ENCODE results near the gene RIPOR3.

- PRO-cap: no peak
- RAMPAGE, long total RNA, 2 experiments: no peak in any of the 2 experiments
These were observed 59.1 kb downstream of the CEBPB start for GRCh38 chr20:50249623-50250235.

DNA sequence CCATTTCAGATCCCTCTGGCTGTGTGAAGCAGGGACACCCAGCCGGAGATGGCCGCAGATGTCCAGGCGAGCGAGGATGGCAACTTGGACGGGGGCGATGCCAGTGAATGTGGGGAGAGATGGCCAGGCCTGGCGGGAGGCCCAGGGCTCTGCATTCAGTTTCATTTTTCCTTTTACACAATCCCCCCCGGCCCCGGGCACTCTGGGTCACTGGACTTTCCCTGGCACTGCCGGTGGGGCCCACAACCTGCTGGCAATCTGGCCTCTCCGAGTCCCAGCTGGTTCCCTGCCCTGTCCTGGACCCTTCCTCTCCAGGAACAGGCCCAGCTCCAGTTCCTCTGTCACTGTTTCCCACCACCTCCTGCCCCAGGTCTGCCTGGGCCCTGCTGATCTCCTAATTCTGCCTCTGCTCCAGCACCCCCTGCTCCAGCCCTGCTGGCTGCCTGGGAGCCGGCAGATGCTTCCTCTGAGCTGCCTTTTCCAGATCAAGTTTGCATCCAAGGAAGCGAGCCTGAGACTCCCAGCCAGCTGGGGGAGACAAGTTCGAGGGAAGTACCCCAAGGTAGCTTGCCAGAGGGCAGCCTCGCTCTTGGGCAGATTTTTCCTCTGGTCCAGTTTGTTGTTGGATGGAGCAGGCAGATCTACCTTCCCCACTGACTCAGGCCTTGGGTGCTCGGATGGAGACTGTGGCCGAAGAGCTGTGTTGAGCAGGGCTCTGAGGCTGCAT is 83.1 kb downstream of the CEBPB start:
- PRO-cap: no peak
- RAMPAGE, long total RNA, 2 experiments: no peak in any of the 2 experiments

DNA sequence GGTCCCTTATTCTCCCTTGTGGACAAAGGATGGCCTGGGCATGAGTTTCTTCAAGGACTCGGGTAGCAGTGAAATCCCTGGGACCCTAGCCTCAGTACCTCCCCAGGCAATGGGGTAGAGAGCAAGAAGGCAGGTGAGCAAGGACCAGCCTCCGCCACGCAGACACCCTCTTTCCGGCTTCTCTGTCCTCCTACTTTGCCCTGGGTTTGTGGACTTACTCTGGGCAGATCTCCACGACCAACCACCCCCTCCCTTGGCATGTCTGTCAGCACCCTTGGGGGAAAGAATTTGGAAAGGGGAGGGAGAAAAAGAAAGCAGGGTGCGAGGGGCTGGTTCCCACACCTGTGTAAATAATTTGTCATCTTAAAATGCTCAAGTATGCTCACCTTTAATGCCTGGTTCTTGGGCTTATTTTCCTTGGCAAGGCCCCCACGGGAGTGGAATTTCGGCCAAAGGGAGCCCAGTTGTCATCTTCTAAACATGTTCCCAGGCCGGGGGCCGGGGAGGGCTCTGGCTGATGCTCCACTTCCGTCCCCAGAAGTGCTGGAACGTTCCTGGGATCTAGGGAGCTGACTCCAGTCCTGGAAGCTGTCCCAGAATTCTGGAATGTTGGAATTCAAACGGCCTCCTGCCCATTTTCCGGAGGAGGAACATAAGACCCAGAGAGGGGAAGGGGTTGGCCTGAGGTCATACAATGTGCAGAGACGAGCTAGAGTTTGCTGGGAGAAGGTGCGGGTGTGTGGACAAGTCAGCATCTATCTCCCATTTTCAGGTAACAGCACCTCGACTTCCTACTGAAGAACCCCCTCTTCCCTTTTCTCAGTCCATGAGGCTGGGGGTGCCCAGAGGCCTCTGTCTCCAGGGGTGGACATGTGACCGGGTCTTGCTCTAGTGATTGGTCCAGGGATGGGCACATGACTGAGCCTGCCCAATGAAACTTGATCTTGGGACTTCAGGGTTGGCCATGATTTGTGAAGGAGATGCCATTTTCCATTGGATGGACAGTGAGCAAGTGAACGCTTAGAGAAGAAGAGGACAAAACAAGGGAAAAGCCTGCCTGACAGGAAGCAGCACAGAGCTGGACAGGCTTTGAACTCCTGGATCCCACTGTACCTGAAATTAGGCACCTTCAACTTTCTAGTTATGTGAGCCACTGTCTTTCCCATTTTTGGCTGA is 122.3 kb downstream of the CEBPB start:
- PRO-cap: unidirectional peak, plus-strand start at position 701 of the sequence
- RAMPAGE, long total RNA, 2 experiments: no peak in any of the 2 experiments

- PRO-cap: no peak
- RAMPAGE, long total RNA, 2 experiments: no peak in any of the 2 experiments
These were observed 110.1 kb upstream of the PTPN1 start for GRCh38 chr20:50400065-50400555.

- PRO-cap: no peak
- RAMPAGE, long total RNA, 2 experiments: no peak in any of the 2 experiments
These were observed 109.6 kb upstream of the PTPN1 start for GRCh38 chr20:50400556-50400949.

- PRO-cap: no peak
- RAMPAGE, long total RNA, 2 experiments: no peak in any of the 2 experiments
These were observed 79.5 kb upstream of the PTPN1 start for GRCh38 chr20:50430606-50431132.

DNA sequence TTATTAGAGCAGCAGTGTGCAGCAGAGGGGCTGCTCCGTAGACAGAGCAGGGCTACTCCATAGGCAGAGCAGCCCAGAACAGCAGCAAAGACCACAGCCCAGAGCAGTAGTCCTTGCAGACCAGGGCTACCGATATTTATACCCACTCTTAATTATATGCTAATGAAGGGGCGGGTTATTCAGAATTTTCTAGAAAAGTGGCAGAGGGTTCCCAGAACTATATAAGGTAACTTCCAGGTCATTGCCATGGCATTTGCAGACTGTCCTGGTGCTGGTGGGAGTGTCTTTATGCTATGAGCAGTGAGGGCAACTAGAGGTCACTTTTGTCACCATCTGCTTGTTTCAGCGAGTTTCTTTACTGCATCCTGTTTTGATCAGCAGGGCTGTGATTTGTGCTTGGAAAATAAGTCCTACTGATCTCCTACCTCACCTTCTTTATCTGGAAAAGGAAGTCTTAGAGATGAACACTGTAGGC is 39.8 kb upstream of the PTPN1 start:
- PRO-cap: no peak
- RAMPAGE, long total RNA, 2 experiments: no peak in any of the 2 experiments

GRCh38 chr20:50502616-50503357 is 7.4 kb upstream of the PTPN1 start:
- PRO-cap: no peak
- RAMPAGE, long total RNA, 2 experiments: no peak in any of the 2 experiments

- PRO-cap: no peak
- RAMPAGE, long total RNA, 2 experiments: no peak in any of the 2 experiments
These were observed 961 bp downstream of the PTPN1 start for GRCh38 chr20:50511133-50511555.

- PRO-cap: no peak
- RAMPAGE, long total RNA, 2 experiments: no peak in any of the 2 experiments
These were observed 52.3 kb downstream of the PTPN1 start for GRCh38 chr20:50562192-50563099.

GRCh38 chr20:50579657-50580380 is 69.6 kb downstream of the PTPN1 start:
- PRO-cap: no peak
- RAMPAGE, long total RNA, 2 experiments: no peak in any of the 2 experiments

DNA sequence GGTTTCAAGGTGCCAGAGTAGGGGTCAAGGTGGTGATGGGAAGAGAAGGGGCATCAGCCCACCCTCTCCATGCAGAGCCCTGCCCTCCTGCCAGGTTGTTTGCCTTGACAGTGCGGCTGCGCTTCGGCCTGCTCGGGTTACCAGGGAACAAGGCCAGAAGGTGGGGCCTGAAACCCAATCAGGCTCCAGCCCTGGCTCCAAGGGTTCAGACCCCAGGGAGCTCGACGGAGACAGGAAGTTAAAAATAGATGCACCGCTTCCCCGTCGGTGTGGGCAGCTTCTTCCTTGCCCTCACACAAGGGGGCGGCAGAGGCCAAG is 65.4 kb downstream of the RIPOR3 start:
- PRO-cap: no peak
- RAMPAGE, long total RNA, 2 experiments: no peak in any of the 2 experiments

DNA sequence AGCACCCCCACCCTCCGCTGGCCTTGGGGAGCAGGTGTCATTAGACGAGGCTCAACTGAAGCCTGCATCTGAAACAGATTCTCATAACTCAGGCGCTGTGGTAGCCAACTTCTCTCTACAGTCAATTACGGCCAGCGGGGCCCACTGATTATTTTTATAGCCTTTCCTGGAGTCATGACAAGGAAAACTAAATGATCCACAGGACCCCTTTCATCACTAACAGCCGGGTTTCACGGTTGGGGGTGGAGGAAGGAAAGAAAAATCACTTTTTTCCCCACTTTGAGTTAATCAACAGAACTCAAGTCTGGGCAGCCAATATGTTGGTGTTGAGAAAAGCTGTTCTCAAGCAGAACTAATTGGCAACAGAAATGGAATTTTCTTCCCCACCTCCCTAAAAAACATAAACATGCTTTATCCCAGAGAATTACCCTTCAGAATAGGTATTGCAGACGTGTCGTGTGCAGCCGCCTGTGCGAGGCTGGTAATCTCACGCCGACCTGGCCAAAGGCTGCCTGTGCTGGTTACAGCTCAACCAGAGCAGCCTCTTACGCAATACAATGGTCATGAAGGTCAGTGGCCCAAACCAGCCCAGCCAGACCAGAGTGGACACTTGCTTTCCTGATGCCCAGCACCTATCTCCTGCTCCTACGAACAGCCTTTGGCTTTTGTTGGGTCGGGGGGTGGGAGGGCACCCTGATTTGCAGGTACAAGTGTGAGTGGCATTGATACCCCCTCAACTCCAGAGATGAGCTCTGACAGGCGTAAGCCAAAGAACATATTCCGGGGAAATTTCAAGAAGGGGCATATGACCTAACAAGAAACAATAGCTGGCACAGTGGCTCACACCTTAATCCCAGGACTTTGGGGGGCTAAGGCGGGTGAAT is 11.0 kb downstream of the RIPOR3 start:
- PRO-cap: no peak
- RAMPAGE, long total RNA, 2 experiments: no peak in any of the 2 experiments

- PRO-cap: unidirectional peak, plus-strand start at chr20:50691142
- RAMPAGE, long total RNA, 2 experiments: start-site peak on the minus strand in 1 of 2 experiments, at chr20:50691369-50691535 at its widest, 14 reads per replicate
These were observed at the start of gene RIPOR3 for GRCh38 chr20:50690776-50691896. RIPOR3 (minus strand) TSS chr20:50691542.

DNA sequence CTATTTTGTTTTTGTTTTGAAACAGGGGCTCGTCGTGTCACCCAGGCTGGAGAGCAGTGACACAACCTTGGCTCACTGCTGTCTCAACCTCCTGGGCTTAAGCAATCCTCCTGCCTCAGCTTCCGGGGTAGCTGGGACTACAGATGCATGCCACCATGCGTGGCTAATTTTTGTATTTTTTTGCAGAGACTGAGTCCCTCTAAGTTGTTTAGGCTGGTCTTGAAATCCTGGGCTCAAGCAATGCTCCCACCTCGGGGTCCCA is 19.3 kb upstream of the RIPOR3 start:
- PRO-cap: no peak
- RAMPAGE, long total RNA, 2 experiments: no peak in any of the 2 experiments

GRCh38 chr20:50727844-50728540 is 3.4 kb upstream of the PARD6B start:
- PRO-cap: no peak
- RAMPAGE, long total RNA, 2 experiments: no peak in any of the 2 experiments

GRCh38 chr20:50730106-50730827 is 1.1 kb upstream of the PARD6B start:
- PRO-cap: unidirectional peak, minus-strand start at chr20:50730436
- RAMPAGE, long total RNA, 2 experiments: no peak in any of the 2 experiments

GRCh38 chr20:50745361-50746390 is 14.3 kb downstream of the PARD6B start:
- PRO-cap: no peak
- RAMPAGE, long total RNA, 2 experiments: no peak in any of the 2 experiments

GRCh38 chr20:50819297-50819840 is 24.5 kb downstream of the BCAS4 start:
- PRO-cap: no peak
- RAMPAGE, long total RNA, 2 experiments: no peak in any of the 2 experiments

DNA sequence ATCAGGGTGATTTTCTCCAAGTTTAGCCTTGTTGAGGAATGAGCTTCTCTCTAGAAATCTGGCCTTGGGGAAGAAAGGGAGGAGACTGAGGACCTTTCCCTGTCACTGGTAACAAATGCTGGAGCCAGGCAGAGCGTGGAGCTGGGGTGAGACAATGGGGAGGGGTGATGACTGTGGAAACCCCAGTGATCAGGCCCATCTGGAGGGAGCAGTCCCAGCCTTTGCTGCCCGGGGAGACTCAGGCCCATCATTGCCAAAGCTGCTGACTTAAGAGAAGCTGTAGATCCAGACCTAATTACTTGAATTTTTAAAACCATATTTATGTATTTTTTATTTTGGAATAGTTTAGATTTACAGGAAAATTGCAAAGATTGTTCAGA is 31.3 kb downstream of the BCAS4 start:
- PRO-cap: no peak
- RAMPAGE, long total RNA, 2 experiments: no peak in any of the 2 experiments

All from right atrium auricular region (tissue), 2 donors.